ENCODE data around the genes PIFO and DDX20.

DNA sequence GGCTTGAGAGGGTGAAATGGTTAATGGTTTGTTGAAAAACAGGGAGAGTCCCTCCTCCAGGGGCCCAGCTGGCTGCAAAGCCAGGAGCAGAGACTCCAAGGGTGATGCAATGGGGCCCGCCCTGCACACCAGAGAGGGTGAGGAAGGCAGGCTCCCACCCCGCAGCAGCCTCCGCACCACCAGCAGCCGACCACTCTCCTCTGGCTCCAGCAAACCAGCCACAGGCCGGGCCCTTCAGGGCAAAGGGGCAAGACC, 6.6 kb upstream of the AHCYL1 start:
- PRO-cap: no peak

- PRO-cap: no peak
Observed at GRCh38 chr1:109997125-109998141, 12.9 kb downstream of the AHCYL1 start.

GRCh38 chr1:110023038-110023572, 11.3 kb upstream of the STRIP1 start:
- PRO-cap: no peak

DNA sequence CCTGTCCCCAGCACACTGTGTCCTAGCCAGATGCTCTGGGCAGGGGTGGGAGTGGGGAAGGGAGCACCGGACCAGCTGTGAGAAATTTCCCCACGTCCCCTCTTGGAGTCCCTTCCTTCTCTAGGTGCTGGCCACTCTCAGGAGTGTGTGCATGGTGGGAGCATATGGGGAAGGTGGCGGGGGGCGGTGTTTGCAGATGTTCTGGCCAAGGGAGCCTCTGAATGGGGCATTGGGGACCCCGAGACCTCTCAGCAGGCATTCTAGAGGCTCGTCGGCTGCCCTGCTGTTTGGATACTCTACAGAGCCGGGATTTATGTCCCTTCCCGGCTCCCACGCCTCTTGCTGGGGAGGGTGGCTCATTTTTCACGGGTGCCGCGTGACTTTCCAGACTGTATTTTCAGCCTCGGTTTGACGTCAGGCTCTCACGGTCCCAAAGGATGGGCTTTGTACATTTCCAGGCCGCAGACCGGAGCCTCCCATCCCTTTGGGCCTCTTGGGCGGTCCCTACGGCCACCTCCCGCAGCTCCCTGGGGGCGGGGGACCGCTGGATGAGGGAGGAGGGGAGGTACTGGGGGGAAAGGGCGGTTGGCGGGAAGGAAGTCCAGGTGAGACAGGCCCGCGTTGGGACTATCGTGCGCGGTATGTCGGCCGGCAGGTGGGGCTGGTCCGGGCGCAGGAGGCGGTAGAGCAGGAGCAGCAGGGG, 17.7 kb downstream of the UBL4B start:
- PRO-cap: no peak

- PRO-cap: no peak
Observed at GRCh38 chr1:110188212-110188634, 21.9 kb upstream of the KCNC4 start.

DNA sequence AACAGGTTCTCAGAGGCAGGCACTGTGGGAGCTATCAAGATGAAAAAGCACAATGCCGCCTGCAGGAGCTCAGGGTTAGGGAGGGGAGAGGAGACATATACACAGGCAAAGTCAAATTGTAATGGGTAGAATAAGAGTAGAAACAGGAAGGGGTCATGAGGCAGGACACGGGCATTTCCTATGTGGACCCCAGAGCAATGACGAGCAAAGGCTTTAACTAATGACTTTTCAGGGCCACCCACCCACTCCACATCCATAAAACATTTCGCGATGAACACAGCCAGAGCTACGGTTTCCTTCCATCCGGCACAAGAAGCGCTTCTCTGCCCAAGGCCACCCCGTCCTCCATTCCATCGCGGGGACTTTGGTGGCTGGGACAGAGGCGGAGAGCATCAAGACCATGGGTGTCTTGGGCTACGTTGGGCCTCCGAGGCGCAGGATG, 724 bp upstream of the KCNC4 start:
- PRO-cap: no peak

- PRO-cap: no peak
Observed at GRCh38 chr1:110210666-110210803, 421 bp downstream of the KCNC4 start.

DNA sequence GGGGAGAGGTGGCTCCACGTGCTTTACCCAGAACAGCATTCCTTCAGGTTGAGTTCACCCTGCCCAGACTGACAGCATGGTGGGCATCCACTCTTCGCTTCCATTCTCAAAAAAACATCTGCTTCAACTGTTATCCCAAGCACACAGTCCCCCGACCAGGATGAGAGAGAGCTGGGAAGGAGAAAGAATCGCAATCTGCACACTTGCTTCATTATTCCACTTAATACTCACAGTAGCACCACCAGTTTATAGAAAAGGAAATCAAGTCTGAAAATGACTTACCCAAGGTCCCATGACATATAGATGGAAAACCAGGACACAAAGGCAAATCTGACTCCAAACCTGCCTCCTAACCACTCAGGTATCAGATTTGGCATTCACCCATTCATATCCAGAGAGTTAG, 27.3 kb upstream of the RBM15 start:
- PRO-cap: no peak

GRCh38 chr1:110371649-110372260, 19.1 kb downstream of the SLC16A4 start:
- PRO-cap: no peak

DNA sequence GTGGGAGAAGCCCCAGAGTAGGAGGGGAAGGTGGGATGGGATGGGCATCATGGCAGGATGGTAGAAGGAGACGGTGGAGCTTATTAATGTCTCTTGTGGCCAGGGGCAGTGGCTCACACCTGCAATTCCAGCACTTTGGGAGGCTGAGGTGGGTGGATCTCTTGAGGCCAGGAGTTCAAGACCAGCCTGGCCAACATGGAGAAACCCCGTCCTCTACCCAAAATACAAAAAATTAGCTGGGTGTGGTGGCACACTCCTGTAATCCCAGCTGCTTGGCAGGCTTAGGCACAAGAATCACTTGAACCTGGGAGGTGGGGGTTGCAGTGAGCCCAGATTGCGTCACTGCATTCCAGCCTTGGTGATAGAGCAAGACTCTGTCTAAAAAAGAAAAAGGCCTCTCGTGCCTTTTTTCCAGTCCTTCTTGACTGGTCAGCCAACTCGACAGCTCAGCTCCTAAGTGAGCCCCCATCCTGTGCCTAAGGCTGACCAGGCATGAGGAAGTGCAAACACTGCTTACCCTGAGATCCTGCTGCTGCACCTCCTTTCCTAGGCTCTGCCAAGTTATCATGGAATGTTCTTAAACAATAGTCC, 10.2 kb upstream of the PROK1 start:
- PRO-cap: no peak

GRCh38 chr1:110475869-110476184, 24.9 kb downstream of the PROK1 start:
- PRO-cap: no peak

- PRO-cap: no peak
Observed at GRCh38 chr1:110534032-110534347, 15.0 kb upstream of the KCNA10 start.

DNA sequence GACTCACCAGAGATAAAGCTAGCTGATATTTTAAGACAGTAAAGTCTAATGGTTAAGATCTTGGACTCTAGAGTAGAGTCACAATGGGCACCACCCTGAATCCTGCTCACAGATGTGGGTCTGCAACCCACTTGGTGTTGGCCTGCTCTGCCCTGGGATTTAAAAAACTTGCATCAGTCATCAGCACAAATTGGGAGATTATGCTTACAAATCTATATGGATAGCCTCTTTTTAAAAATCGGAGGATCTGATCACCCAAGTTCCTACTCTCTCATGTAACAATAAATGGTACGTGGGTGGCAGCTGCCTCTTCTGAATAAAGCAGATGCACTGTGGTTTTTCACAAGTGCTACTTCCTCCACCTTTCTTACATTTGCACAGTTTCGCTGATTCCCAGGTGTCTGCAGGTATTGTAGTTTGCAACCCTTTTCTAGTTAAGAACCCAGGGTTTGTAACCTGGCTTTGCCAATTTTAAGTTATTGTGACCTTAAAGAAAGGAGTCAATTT, 29.9 kb upstream of the KCNA2 start:
- PRO-cap: no peak

- PRO-cap: no peak
Observed at GRCh38 chr1:110647206-110647849, 27.4 kb downstream of the KCNA3 start.

- PRO-cap: no peak
Observed at GRCh38 chr1:110668424-110669007, 6.2 kb downstream of the KCNA3 start.

- PRO-cap: unidirectional peak, minus-strand start at chr1:111346534
Observed at GRCh38 chr1:111345837-111346953, at the start of gene PIFO. TSS of gene PIFO (plus strand) at chr1:111346622.

DNA sequence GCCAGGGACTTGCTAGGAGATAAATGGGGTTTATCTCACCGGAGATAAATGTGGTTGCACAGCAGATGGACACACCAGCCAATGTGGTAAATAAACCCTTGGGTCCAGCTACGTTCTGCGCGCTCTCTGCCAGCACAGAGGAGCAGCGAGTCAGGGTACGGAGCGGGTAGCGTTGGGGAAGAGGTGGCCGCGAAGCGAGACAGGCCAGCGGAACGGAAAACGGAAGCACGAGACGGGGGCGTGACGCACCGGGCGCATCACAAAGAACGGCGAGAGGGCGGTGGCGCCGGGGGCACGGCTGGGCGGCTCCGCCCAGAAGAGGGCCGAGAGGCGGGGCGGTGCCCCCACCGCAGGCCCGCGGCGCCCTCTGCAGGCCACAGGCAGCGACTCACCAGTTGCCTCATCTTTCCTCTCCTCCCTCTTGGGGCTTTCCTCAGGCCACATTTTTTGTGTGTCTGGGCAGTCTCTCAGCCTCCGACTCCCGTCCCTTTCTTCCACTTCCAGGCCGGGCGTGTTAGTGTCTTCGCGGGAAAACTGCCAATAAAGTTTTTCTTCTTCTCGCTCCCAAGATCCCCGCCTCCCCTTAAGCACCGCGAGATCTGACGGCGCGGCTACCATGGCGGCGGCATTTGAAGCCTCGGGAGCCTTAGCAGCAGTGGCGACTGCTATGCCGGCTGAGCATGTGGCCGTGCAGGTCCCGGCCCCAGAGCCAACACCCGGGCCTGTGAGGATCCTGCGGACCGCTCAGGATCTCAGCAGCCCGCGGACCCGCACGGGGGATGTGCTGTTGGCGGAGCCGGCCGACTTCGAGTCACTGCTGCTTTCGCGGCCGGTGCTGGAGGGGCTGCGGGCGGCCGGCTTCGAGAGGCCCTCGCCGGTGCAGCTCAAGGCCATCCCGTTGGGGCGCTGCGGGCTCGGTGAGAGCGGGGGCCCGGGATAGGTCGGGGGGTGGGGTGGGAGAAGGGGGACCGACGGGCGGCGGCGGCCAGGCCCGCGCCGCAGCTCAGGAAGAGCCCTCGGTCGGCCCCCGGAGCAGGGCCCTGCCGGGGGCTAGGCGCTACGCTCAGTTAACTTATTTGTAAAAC, at the start of gene DDX20:
DDX20 (plus strand) TSS at position 593 of the 1,085 bp plus-strand sequence.
- PRO-cap: bidirectional peak, plus-strand start at position 394 of the sequence, minus-strand start at position 174 of the sequence; bidirectional peak, plus-strand start at position 595 of the sequence, minus-strand start at position 516 of the sequence

DNA sequence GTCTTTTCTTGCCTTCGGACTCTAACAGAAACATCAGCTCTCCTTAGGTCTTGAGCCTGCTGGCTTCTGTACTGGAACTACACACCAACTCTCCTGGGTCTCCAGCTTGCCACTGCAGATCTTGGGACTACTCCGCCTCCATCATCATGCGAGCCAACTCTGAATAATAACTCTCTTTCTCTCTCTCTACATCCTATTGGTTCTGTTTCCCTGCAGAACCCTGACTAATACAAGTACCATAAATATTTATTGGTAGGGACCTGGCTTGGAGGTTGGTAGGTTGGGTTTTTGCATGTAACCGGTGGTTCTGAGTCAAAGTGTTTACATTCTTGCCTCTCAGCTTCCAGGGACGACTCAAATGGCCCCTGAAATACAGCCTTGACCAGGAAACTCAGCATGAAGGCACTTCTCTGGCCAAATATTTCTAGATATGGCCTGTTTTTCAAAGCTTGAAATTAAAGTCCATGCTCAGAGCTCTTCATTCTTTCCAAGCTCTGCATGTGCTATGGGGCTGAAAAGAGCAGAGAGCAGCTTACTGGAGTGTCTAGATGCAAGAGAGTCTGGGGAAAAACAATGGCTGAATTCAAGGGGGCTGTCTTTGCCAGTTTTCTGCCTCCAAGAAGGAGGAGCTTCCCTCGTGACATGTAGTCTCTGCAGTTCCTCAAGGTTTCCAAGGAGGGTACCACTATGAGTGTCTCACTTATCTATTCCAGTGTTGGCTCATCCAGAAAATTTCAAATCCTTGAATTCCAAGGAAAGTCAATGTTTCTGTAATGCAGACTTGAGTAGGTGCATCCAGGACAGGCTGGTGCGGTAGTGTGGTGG, 110.2 kb downstream of the KCND3 start:
- PRO-cap: no peak

DNA sequence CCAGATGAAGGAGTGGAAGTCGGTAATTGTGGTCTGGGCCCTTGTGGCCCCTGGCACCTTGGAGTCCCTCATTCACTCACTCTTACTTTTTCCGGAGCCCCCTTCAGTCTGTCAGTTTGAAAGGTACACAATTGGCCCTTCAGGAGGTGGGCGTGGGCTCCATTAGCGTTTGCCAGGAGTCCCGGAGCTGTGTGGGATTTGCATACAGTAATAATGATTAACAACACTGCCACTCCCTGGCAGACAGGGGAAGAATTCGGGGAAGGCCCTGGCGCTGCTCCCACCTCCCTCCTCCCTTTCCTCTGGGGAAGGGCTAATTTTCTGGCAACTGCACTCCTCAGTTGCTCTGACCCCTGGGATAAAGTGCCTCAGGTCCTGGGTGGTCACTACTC, 1.9 kb upstream of the KCND3 start:
- PRO-cap: bidirectional peak, plus-strand start at position 242 of the sequence, minus-strand start at position 84 of the sequence

GRCh38 chr1:112056925-112057299, 67.4 kb upstream of the KCND3 start:
- PRO-cap: unidirectional peak, minus-strand start at chr1:112057017

All from left lobe of liver (tissue), 1 donor.